CD14-positive monocyte (primary cell): ENCODE measurements around a stretch of chr10.

DNA sequence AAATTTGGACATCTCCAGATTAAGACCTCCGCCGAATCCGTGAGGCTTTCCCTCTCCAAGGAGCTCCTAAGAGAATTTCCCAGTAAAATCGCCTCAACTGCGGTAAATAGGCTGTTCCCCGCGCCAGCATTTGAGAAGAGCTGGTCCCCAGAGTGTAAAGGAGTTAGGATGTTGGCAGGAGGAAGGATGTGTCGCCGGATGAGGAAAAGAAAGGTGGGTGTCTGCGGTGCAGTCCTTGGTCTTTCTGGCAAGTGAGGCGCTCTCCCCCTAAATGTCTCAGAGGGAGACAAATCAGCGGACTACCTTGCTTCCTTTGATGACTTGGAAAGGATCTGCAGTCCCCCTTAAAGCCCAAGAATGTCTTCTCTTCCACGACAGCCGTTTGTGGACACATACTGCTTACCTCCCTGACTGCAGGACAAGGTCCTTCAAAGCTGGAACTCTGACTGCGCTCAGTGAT lies 885 bp upstream of the DLG5 start:
- CAGE, long polyA plus RNA, result no peak

DNA sequence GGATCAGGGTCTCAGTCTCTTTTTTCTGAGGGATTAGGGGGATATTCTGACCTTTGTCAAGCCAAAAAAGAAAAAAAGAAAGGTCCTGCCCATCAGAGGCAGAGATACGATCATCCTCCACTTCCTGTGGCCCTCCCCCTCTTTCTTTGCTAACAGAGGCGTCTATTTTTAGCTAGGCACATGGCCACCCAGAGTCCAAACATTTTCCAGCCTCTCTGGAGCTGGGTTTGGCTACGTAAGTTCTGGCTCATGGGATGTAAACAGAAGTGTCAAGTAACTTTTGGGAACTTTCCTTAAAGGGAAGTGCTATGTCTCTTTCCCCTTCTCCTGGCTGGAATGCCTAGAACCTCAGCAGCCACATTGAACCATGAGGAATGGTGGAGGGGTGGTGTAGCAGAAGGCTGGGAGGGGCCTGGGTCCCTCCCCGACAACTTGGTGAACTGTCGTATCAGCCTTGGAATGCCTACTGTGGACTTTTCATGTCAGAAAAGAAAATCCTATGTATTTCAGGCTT lies 44.8 kb upstream of the DLG5 start:
- CAGE, long polyA plus RNA, result no peak

- CAGE, long polyA plus RNA, result no peak
Measured at GRCh38 chr10:78401943-78402413, 368.3 kb downstream of the RPS24 start.

GRCh38 chr10:78543459-78544325 lies 510.0 kb downstream of the RPS24 start:
- CAGE, long polyA plus RNA, result no peak

- CAGE, long polyA plus RNA, result no peak
Measured at GRCh38 chr10:78727840-78728308, 340.9 kb upstream of the ZMIZ1 start.

DNA sequence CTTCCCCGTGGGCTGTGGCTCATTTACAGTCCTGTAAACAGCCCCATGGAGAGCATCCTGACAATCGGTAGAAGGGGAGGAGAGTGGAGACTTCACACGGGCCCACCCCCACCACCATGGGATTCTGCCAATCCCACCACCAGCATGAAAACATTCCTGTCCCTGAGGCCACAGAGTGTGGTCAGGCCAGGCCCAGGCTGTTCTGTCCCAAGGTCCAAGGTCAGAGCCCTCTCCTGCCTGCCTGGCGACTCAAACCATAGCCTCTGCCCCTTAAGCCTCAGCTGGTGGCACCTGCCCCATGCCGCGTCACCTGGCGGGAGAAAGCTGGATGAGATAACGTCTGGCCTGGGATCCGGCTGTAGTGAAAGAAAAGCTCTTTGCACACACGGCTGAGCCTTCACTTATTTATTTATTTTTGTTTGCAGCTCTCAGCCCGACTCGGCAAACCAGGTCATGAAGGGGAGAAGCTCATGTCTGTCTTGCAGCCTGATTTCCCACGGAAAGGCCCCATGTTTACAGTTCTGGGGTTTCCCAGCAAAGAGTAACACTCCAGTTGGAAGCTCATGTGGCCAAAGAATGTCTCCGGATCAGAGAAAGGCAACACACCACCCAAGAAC lies 293.6 kb upstream of the ZMIZ1 start:
- CAGE, long polyA plus RNA, result no peak

DNA sequence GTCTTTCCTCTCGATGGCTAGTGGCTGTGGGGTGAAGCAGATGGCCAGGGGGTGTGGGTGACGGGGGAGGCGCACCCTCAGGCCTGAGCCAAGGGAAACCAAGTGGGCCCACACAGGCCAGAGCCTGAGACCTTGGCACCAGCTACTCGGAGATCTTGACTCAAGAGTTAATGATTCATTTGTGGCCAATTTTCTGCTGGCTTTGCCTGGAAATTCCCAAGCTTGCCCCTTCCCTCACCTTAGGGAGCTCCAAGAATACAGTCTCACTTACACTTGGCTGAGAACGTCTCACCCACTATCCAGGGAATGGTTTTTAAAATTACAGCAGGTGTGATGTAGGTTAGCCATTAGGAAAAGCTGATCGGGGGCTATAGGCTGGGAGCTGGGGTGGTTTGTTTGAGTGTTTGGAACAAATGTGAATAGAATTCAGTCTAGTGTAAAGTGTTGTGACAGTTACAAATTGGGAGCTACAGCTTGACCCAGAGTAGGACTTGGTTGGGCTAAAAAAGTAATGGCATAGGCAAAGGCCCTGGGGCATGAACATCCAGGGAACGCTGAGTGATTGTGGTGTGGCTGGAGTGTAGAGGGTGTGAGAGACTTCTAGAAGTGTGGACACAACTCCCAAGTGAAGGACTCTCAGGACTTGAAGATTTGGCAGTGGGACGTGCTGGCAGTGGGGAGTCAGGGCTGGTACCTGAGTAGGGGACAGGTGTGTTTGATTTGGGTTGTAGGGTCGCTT lies 42.9 kb downstream of the ZMIZ1 start:
- CAGE, long polyA plus RNA, result no peak

- CAGE, long polyA plus RNA, result no peak
Measured at GRCh38 chr10:79116750-79117346, 48.1 kb downstream of the ZMIZ1 start.

- CAGE, long polyA plus RNA, result no peak
Measured at GRCh38 chr10:79118136-79118581, 49.4 kb downstream of the ZMIZ1 start.

- CAGE, long polyA plus RNA, result no peak
Measured at GRCh38 chr10:79148169-79149273, 79.8 kb downstream of the ZMIZ1 start.

DNA sequence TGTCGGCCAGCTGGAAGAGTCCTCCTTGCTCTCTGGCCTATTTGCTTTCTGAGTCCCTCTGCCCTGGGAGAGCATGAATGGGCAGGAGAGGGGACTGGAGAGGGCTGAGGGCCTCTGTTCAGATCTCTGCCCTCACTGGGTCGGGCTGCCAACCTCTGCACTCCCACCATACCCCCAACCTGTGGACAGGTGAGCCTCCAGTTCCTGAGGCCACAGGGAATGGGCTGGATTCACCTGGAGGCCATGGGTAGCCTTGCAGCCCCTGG lies 80.4 kb downstream of the ZMIZ1 start:
- CAGE, long polyA plus RNA, result no peak

- CAGE, long polyA plus RNA, result no peak
Measured at GRCh38 chr10:79182428-79183376, 113.9 kb downstream of the ZMIZ1 start.

- CAGE, long polyA plus RNA, result no peak
Measured at GRCh38 chr10:79187130-79187808, 118.5 kb downstream of the ZMIZ1 start.

DNA sequence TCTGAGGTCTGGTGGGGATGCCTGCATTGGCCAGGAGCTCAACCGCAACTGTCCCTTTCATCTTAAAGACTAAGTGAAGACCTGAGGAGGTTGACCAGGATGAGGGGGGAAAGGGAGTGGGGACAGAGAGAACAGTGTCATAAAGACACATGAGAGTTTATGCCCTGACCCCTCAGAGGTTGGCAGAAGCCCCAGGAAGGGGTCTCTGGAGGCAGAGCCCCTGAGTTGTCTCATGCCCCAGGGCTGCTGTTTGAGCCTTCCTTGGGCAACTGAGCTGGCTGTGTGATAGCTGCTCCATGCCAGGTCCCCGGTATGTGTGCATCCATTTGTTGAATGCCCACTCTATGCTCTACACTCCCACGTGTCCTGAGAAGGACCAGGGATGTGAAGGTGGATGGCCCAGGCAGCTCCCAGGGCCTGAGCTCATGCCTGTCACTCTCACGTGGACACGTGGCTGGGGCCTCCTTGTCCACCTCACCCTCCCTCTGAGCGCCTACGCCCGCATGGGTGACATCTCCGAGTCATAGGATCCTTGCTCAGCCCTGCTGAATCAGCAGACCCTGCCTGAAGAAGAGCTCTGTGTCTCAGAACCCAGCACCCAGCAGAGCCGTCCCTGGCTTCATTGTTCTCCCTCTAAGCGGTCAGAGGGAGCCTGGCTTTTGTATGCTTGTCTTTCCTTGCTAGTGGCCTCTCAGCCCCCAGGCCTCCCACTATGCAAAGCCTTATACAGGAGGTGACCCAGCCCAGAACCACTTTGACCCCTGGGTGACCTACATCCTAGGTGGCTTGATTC lies 108.1 kb upstream of the PPIF start:
- CAGE, long polyA plus RNA, result no peak

DNA sequence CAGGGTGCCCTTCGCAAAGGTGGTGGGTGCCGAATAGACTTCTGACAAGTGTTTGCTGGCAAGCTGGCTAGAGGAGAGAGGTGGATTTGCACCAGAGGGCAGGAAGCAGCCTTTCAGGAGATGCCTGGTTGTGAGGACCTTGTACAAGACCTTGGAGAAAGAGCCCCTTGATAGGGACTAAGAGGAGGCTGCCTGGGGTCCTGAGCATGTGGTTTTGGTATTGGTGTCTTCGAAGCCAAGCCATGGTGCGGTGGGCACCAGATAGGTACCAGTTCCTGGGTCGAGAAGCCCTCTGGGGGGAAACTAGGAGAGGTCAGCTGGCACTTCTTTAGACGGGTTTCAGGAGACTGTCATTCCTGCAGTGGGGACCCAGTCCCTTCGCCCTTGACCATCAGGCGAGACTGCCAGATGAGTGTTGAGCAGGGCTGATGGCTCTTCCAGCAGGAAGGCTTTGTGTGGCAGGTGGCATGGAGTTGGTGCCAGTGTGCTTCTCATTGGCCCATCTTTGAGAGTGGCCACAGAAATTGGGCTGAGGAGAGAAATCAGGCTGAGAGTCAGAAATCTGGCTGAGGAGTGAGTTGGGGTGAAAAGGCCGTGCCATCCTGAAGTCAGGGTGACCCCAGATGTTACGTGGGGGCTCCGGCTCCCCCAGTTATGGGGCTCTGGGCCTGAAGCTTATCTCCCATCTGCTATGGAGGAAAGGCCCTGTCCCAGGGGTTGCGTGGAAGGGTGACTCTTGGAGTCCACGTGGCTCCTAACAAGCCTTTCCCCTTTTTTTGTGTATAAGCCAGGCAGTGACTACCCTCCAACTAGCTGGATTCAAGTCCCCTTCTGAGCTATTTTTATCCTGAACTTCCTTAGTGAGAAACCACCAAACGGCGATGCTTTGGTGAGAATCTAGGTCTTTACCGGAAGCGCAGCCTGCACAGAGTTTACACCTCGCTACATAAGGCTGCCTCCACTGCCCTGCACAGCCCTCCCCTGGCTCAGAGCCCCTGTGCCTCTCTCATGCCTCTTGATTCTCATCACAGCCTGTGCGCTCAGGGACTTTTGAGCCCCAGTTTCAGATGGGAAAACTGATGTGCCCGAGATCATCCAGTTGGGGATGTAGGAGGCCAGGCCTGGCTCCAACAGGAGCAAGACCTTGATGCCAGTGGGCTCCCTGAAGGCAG lies 102.7 kb upstream of the PPIF start:
- CAGE, long polyA plus RNA, result no peak

DNA sequence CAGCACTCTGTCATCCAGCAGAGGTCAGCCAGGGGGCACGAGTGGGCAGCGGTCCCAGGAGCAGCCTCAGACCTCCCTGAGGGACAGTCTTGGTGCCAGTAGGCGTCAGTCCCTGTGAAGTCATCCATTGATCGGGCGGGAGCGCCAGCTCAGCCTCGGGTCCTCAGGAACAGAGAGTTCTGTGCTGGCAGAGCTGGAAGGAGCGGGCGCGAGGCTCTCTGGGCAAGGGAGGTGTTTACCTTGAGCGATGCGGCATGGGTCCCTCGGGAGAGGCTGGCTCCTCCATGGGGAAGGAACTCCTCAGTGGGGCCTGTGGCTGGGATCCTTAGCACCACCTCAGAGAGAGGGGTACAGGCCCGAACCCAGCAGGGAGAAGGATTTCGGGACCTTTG lies 101.1 kb upstream of the PPIF start:
- CAGE, long polyA plus RNA, result no peak

DNA sequence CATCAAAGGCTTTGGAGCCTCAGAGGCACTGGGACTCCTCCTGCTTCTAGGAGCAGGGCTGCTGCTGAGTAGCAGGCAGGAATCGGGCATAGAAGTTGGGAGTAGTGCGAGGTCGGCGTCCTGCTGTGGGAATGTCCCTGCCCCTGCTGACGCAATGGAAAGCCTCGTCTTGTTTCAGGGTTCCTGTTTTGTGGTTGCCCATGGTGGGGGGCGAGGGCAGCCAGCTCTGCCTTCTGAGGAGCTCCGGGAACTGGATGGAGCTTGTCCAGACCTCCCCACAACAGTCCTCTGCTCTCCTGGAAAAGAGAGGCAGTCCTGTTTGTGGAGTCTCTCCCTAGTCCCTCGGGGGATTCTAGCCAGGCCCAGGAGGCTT lies 98.8 kb upstream of the PPIF start:
- CAGE, long polyA plus RNA, result no peak

- CAGE, long polyA plus RNA, result no peak
Measured at GRCh38 chr10:79248817-79249336, 98.4 kb upstream of the PPIF start.

- CAGE, long polyA plus RNA, result no peak
Measured at GRCh38 chr10:79250092-79250680, 97.1 kb upstream of the PPIF start.

DNA sequence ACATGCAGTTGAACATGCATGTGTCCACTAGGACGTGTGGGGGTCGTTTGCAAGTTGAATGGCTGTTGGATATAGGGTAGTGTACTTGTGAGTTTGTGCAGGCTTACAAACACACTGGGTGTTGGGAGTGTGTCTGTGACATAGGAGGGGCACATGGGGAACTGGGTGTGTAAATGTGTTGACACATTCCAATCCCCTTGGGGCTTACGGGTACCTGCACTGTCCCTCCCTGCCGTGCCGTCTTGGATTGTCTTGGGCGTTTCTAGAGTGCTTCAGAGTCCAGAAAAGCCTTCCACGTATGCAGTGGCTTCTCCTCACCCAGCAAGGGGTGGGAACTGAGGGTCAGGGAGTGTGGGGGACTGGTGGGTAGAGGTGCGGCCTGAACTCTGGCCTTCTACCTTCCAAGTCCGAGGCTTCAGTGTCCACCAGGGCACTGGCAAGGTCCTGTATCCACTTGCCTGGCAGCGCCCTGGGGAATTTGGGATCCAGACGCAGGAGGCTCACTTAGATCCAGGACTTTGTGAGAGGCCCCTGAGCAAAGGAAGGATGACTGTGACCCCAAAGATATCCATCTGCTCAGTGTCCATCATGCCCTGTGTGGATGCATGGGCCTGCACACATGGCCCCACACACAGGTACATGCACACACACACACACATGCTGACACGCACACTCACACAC lies 93.9 kb upstream of the PPIF start:
- CAGE, long polyA plus RNA, result no peak